ENCODE measurements around a stretch of chr20.

DNA sequence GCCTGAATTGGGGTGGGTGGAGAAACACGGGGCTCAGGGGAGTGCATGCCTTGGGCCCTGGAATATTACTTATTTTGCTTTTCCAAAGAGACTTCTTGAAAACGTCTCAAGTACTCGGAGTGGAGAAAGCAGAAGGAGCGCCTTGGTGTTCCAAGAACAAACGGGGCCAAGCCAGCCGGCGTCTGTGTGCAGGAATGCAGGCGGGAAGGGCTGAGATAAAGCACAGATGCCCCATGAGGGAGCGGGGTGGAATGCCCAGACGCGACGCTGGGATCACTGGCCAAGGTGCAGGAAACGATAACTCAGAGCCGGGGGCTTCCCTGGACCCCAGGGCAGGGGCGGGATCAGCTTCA is 114.2 kb downstream of the NFATC2 start:
- CAGE, long polyA plus RNA, result no peak
- RRBS, result no CpG with 5 or more reads among the region's 15 CpGs

GRCh38 chr20:51523908-51524383 is 18.6 kb downstream of the NFATC2 start:
- CAGE, long polyA plus RNA, result no peak
- RRBS, result 92% methylated on average over 8 of the region's 22 CpGs

- CAGE, long polyA plus RNA, result no peak
- RRBS, result no CpG with 5 or more reads among the region's 13 CpGs
Measured at GRCh38 chr20:51529026-51529772, 13.3 kb downstream of the NFATC2 start.

- CAGE, long polyA plus RNA, result no peak
- RRBS, result no CpG with 5 or more reads among the region's 28 CpGs
Measured at GRCh38 chr20:51630924-51632201, 88.8 kb upstream of the NFATC2 start.

GRCh38 chr20:51715160-51715714 is 53.0 kb downstream of the ATP9A start:
- CAGE, long polyA plus RNA, result no peak
- RRBS, result no CpG with 5 or more reads among the region's 10 CpGs

DNA sequence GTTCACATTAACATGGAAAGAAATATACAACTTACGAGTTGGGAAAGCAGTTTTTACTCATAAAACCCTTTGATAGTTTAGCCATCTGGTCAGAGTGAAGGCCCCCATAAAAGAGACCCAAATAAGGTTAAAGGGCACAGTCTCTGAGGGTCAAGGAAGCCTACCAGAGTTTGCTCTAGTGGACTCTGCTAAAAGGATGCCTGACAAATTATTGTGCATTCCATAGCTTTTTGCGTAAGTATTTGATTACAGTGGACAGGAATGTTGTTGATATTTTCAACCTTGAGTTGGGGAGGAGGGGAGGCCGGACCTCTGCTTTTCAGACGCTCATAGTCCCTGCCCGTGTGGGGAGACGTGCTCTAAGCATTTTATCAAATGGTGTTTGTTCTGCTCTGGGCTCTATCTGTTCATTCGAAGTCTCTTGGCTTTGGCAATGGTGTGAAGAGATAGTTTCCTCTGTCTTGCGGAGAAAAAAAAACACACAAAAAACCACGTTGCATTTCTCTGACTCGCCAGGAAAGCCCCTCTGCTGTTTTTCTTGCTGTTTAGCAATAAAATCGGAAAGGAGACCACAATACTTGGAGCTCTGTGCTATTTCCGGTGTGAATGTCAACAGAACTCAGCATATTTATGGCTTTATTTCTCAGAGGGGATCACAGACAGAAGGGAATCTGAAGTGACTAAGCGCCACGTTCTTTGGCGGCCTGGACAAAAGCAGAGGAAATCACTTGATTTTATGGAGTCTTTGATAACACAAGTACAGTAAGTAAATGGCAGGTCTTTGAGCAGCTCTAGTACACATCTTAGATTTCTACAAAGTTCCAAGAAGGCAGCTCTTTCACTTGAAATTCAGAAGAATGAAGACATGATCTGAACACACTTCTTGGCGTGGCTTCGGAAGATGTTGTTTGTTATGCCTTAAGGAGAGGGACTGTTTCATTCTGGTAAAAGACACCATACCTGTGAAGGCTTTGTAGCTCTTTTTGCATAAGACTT is 159.8 kb downstream of the ZFP64 start:
- CAGE, long polyA plus RNA, result no peak
- RRBS, result no CpG with 5 or more reads among the region's 17 CpGs

GRCh38 chr20:52616450-52617036 is 355.6 kb upstream of the TSHZ2 start:
- CAGE, long polyA plus RNA, result no peak
- RRBS, result no CpG with 5 or more reads among the region's 5 CpGs

DNA sequence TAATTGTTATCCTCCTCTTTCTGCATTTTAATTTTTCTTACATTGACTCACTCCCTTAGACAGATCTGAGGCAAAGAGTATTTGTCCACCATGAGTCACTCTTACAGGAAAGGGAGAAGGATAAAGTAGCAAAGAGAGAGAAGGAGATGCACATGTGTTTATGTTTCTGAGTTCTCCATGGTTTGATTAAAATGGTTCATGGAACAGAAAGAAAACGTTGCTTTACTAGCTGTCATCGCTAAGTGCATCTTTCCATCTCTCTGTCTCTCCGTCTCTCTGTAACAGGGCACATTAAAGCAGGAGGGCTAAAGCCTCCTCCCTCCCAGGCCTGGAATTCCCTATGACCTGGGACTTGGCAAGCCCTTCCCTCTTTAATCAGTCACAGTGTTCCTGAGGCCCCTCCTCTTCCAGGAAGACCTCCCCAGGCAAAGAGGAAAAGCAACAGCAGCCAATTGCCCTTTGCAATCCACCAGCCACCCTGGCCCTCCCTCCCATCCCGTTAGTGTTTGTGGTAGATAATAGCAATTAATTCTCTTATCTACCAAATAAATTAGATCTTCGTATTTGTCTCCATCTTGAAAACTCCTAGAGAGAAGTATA is 112.8 kb upstream of the TSHZ2 start:
- CAGE, long polyA plus RNA, result no peak
- RRBS, result no CpG with 5 or more reads among the region's 5 CpGs

GRCh38 chr20:52948423-52948724 is 23.8 kb upstream of the TSHZ2 start:
- CAGE, long polyA plus RNA, result no peak
- RRBS, result no CpG with 5 or more reads among the region's 1 CpG

- CAGE, long polyA plus RNA, result no peak
- RRBS, result no CpG with 5 or more reads among the region's 4 CpGs
Measured at GRCh38 chr20:53031130-53032044, 59.2 kb downstream of the TSHZ2 start.

DNA sequence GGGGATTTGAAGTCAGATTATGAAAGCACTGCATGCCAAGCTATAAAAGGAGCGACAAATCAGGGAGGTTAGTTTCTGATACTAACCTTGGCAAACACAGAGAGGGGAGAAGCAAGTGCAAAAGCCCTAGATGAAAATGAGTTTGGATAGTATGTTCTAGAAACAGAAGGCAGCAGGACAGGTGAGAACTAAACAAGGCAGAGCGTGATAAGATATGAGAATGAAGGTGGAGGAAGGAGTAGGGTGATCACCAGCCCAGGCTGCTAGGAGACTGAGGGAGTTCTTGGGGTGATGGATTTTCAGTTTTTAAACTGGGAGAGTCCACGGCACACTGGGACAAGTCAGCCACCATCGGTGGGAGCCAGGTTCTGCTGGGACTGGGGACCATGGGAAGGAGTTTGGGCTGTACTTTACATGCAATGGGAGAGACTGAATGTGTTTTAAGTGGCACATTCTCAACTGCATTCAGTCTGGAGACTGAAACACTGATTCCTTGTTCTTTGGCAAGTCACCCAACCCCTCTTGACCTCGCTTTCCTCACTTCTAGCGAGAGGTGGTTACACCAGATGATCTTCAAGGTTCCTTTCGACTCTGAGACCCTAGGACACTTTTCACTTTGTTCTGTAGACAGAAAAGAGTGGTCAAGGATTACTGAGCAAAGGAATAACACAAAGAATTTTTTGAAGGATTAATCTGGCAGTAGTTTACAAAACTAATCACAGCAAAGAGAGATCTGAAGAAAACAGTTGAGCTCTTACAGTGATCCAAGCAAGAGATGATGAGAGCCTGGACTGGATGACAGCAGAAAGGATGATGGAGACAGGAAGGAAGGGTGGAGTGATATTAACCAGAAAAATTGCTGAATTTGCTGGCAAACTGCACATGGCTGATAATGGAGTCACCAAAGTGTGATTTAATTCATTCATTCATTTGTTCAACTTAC is 103.6 kb downstream of the TSHZ2 start:
- CAGE, long polyA plus RNA, result no peak
- RRBS, result no CpG with 5 or more reads among the region's 7 CpGs

- CAGE, long polyA plus RNA, result no peak
- RRBS, result no CpG with 5 or more reads among the region's 14 CpGs
Measured at GRCh38 chr20:53162112-53162863, 190.1 kb downstream of the TSHZ2 start.

- CAGE, long polyA plus RNA, result no peak
- RRBS, result no CpG with 5 or more reads among the region's 4 CpGs
Measured at GRCh38 chr20:53580461-53581081, 13.1 kb downstream of the ZNF217 start.

GRCh38 chr20:53597535-53598173 is 4.0 kb upstream of the ZNF217 start:
- CAGE, long polyA plus RNA, result no peak
- RRBS, result no CpG with 5 or more reads among the region's 4 CpGs

DNA sequence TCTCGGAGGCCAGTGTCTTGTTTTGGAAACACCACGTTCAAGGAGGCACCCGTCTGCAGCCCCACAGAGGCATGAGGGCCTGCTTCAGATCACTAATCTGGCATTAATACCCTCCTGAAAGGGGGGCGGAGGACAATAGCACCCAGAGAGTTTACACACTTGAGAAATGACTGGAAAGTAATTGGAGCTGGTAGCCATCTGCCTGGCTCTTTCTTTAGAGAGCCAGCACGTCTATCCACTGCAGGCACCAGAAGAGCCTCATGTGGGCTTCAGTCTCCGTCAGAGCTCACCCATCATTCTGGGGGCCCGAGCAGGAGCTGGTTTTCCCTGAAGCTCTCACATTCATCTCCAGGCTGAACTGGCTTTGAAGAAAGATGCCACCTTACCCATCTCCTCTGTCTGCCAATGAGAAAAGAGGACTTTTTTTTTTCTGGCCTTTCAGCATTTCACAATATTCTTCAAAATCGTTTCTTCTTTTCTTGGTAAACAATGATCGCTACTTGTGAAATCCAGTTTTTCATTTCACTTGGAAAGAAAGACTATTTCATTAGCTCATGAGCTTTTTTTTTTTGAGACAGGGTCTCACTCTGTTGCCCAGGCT is 124.6 kb upstream of the ZNF217 start:
- CAGE, long polyA plus RNA, result no peak
- RRBS, result no CpG with 5 or more reads among the region's 9 CpGs

DNA sequence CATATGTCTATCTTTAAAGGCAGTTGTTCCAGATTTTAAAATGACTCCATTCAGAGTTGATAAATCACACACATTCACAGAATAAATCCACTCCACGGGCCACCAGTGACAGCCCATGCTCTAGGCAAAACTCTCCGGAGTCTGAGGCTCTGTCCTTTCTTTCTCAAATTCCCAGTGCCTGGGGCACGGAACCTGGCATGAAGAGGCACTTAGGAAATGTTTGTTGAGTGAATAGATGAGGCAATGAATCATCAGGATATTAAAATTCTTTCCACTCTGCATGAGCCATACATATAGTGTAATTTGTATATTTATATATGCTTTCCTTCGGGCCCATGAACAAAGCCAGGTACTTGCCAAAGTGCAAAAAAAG is 212.1 kb upstream of the ZNF217 start:
- CAGE, long polyA plus RNA, result no peak
- RRBS, result no CpG with 5 or more reads among the region's 4 CpGs

DNA sequence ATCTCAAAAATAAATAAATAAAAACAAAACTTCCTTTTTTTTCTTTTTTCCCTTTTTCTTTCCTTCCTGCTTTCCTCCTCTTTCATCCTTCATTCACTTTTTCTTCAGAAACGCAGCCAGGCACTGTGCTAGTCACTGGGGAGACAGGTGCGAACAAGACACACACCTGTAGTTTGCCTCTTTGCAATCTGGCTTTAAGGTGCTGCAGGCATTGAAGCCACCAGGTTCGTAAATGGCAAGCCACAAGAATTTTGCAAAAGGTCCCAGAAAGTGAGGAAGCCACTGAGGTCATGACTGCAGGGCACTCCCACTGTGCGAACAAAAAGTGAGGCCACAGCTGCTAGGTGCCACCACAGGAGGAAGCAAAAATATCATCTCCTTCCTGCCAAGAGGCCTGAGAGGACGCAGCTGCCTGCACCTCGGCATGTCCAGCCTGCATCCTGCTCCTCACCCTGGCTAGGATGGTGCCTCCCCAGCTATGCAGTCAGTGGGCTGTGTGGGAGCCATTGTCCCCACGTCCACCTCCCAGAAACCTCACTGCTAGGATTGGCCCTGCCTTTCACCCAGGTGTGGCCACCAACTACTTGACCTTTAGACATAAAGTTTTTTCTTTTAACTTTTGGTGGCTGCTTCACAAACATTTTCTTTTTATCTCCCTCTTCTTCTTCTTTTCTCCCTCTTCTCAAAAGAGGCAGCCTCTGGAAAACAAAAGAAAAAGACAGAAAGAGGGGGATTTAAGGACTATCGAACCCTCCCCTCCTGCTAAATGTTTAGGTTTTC is 230.8 kb downstream of the BCAS1 start:
- CAGE, long polyA plus RNA, result no peak
- RRBS, result no CpG with 5 or more reads among the region's 8 CpGs

GRCh38 chr20:53903506-53904131 is 166.8 kb downstream of the BCAS1 start:
- CAGE, long polyA plus RNA, result no peak
- RRBS, result no CpG with 5 or more reads among the region's 5 CpGs

GRCh38 chr20:53914080-53914530 is 156.3 kb downstream of the BCAS1 start:
- CAGE, long polyA plus RNA, result no peak
- RRBS, result no CpG with 5 or more reads among the region's 6 CpGs

- CAGE, long polyA plus RNA, result no peak
- RRBS, result no CpG with 5 or more reads among the region's 7 CpGs
Measured at GRCh38 chr20:53914531-53915171, 155.7 kb downstream of the BCAS1 start.

All from BJ (cell line).